Endodermal cell (in vitro differentiated cells): ENCODE measurements around the genes CBR1 and MORC3.

DNA sequence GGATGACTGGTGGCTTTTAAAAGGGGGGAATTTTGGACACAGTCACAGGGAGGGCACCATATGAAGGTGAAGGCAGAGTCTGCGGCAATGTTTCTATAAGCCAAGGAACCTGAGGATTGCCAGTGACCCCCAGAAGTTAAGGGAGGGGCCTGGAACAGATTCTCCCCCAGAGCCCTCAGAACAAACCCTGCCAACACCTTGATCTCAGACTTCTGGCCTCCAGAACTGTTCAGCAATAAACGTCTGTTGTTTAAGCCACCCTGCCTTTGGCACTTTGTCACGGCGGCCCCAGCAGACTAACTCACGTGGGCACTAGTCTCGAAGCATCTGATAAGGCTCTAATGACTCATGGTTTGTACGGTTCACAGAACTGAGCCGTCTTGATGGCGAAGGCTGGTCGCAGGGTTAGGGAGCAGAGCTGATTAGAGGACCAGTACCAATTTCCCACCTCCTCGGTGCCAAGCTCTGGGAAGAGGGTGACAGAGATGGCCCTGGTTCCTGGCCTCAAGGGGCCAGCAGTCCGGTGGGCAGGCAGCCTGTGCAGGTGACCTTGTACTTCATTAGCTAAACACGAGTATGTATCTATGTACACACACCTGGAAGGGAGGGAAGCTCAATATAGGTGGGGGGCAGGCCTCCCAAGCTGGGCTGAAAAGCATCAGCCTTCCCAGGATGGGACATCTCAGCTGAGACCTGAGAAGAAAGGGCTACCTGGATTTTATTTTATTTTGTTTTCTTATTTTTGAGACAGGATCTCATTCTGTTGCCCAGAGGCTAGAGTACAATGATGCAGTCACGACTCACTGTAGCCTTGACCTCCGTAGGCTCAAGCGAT lies 112.8 kb downstream of the MRPS6 start:
- PRO-cap = no peak

DNA sequence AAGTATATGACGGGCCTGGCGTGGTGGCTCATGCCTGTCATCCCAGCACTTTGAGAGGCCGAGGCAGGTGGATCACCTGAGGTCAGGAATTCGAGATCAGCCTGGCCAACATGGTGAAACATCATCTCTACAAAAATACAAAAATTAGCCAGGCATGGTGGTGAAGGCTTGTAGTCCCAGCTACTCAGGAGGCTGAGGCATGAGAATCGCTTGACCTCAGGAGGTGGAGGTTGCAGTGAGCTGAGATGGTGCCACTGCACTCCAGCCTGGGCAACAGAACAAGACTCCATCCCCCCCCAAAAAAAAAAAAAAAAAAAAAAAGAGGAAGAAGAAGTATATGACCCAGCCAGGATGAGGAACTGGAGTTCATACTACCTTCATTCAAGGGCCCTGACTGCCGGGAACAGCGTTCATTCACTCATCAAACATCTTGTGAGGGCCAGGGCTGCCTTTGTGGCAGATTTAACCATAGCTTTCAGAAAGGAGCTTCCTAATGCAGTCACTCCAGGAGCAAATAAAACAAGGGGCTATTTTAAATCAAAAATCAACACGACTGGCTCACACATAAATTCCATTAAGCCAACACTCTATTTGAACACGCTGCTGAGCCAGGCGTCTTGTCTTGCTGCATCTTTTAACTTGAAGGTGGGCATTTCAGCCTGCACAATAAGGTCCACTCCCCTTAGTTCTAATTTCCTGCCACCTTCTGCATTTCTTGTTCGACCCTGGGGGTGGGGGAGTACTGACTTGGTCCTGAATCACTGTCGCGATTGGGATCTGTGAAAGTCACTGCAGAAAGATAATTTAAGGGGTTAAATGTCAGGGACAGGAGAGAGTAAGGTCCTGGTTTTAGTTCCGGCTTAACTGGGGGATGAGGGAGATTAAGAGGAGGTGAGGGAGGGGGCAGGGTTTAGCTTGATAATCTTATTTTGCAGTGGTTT lies 127.7 kb downstream of the MRPS6 start:
- PRO-cap = no peak

- PRO-cap = no peak
Observed at GRCh38 chr21:34520156-34520686, 8.2 kb upstream of the KCNE1 start.

DNA sequence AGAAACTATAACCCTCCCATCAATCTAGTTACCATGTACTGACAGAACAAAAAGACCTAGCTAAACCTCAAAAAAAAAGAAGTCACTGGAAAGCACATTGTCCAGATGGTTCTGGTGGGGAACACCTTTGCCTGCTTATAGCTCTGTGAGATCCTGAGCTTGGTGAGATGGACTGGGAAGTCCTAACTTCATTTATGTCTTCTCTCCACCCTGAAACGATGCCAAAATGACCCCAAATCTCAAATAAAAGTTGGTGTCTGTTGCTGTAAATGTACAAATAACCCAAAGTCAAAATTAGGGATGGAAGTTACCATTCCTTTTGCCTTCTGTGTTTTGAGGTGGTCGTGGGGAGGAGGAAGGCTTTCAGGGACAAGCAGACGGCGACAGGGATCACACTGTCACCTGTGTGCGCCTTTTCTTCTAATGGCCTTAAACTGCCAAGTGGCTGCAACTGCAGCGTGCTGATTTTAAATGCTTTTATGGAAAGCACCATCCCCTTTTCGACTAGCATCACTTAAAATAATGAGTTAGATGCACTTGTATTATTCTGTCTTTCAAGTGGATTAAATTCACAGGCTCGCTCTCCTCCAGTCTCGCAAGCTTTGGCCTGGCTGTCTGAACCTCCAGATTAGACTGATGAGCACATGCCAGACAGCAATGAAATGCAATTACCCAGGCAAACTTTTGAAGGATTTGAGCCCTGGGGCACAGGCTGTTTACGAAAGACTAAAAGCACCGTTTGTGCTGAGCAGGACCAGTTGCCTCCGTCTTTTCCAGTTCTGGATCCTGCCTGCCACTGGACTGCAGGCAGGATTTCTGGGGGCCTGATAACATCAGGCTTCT lies 145.4 kb downstream of the CLIC6 start:
- PRO-cap = no peak

- PRO-cap = no peak
Observed at GRCh38 chr21:34819569-34820375, 151.0 kb downstream of the CLIC6 start.

DNA sequence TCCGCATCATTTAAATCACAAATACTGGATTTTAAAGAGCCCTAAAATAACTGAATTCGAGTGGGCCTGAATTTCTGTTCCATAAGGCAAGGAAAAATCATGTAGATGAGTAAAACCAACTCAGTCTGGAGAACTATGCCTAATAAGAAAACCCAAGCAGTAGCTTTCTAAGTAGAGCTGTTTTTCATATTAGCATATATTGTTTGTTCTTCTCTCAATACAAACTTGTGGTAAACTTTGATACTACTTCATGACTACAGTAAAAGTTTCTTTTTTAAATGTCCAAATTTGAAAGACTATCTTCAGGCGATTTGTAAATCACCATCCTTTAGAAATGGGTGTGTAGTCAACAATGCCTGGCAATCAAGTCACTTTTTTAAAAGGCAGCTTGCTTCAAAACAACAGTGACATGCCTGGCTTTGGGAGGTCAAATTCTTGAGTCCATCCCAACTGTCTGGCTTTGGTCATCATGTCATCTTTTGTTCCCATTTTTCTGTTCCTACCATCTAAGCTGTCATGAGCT lies 156.0 kb downstream of the CLIC6 start:
- PRO-cap = no peak

GRCh38 chr21:34967522-34968203 lies 81.4 kb downstream of the RUNX1 start:
- PRO-cap = no peak

DNA sequence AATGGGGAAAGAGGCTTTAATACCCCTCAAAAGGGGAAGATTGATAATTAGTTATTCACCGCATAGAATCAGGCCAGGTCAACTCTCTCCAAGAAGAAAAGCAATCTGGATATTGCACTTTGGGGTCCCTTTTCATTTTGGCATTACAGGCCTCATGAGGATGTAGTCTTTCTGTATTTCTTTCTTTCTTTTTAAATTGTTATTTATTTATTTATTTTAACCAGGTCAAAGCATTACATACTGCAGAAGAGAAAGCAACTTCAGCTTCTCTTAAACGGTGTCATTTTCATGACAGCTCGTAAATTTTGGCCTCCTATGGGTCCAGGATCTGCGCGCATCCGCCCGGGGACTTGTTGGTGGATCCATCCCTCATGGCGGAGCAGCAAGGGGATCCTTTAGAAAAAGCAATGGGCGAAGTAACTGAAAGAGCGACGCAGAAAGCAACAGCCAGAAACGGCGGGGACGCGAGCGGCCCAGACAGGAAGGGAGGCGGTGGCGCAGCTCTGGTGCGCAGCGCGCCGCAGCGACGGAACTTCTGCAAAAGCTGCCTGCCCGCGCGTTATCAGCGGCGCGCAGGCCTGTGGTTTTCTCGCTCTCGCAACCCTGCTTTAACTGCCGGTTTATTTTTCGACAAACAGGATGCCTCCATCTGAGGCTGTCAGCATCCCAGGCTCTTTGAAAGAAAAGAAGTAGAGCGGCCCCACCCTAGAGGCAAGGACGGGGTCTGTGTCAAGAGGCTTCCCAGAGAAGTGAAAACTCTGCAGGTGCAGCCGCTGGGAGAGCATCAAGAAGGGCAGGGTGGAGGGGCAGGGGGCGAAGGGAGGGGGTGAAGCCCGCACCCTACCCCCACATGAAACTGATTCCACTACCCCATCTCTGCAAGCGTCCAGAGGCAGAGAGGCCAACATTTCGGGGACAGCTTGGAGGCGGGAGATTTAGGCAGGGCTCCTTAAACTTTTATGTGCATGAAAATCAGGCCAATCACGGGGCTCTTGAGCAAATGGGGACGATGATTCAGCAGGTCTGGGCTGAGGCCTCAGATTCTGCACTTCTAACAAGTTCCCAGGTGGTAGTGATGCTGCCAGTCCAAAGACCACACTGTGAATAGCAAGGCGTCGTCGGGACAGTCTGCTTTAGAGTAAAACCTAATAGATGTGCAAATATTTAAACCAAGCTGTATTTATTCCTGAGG lies 22.4 kb downstream of the RUNX1 start:
- PRO-cap = unidirectional peak, plus-strand start at position 450 of the sequence

DNA sequence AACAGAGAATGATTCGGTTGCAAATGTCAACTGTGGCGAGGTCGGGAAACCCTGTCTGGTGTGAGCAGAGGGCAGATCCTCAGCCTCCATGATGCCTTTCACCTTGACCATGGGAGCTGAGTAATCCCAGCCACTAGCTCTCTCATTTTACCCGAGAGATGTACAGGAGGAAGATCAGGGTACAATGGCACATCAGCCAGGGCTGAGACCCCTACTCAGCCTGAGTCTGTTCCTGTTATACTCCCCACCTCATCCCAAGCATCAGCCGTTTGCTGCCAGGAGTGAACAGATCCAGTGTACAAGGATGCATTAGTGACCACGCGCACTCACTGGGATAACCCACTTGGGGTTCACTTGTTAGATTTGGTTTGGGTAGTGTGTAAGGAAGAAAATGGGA lies 14.4 kb downstream of the RUNX1 start:
- PRO-cap = no peak

GRCh38 chr21:35045376-35046098 lies 3.6 kb downstream of the RUNX1 start:
- PRO-cap = no peak

DNA sequence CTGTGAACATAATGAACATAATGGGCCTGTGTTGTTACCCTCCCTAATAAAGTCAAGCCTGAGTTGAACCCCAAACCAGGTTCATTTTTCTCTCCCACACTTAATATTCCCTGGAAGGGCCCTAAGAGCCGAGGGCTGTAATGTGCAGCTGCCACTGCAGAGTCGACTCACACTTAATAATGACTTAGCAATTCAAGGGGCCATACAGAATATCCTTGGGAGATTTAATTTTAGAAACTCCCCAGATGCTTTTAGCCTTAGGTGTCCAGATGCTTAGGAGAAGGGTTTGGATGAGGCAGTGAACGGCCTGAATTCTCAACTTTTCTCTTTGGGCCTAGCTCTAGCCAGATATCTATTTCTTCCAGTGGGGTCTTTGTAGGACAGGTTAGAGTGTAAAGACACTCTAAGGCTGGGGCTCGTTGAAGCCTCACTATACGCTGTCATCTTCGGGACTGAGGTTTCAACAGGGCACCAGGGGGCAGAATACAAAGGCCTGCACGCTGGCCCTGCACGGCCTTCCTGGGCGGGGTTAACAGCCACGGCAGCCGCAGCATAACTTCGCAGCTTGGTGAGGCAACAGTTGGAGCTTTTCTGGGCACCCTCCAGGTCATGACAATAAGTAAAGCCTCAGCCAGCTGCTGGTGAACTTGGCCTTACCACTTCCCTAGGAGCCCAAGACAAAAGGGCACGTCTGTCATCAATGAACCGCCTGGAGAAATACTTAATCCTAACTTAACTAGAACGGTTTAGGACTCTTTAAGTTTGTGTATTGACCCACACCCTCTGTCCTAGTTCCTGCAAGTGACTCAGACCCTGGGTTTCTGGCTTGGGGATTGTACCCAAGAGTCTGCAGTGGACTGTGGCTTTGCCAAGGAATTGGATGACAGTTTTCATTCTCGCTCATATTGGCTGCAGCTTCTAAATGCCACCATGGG lies 2.1 kb upstream of the RUNX1 start:
- PRO-cap = no peak

DNA sequence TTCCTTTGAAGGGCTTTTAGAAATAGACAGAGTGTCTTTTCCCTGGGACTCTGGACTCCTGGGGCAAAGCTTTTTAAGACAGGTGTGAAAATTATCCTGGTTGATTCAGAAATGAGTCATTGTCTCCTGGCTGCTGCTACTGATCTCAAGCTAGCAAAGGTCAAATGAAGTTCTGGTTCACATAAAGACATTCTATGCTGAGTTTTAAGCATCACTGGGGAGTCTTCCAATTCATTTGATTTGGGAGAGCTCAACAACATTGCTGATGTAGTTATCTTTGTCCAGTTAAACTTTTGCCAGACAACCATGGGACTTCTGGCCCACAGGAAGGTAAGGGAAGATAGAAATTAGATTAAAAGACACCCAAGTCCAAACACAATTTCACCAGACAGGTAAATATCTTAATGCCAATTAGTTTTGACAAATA lies 141.4 kb upstream of the RUNX1 start:
- PRO-cap = no peak

- PRO-cap = no peak
Observed at GRCh38 chr21:35503520-35504092, 454.5 kb upstream of the RUNX1 start.

GRCh38 chr21:35528471-35529180 lies 479.5 kb upstream of the RUNX1 start:
- PRO-cap = no peak

GRCh38 chr21:35564978-35565484 lies 495.3 kb downstream of the SETD4 start:
- PRO-cap = no peak

- PRO-cap = no peak
Observed at GRCh38 chr21:35852681-35853081, 207.6 kb downstream of the SETD4 start.

DNA sequence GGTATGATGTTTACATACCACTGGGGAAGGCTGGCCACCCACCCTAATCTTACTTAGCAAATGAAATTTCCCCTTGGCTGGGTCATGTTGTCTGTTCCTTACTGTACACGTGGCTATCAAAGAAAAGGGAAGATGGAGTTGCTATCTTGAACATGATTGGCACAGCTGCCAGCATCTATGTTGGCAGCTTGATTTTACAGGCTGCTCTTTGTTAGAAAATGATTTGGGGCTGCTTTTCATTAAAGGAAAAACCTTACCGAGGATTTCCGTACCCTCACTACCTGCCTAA lies 96.3 kb downstream of the SETD4 start:
- PRO-cap = no peak

DNA sequence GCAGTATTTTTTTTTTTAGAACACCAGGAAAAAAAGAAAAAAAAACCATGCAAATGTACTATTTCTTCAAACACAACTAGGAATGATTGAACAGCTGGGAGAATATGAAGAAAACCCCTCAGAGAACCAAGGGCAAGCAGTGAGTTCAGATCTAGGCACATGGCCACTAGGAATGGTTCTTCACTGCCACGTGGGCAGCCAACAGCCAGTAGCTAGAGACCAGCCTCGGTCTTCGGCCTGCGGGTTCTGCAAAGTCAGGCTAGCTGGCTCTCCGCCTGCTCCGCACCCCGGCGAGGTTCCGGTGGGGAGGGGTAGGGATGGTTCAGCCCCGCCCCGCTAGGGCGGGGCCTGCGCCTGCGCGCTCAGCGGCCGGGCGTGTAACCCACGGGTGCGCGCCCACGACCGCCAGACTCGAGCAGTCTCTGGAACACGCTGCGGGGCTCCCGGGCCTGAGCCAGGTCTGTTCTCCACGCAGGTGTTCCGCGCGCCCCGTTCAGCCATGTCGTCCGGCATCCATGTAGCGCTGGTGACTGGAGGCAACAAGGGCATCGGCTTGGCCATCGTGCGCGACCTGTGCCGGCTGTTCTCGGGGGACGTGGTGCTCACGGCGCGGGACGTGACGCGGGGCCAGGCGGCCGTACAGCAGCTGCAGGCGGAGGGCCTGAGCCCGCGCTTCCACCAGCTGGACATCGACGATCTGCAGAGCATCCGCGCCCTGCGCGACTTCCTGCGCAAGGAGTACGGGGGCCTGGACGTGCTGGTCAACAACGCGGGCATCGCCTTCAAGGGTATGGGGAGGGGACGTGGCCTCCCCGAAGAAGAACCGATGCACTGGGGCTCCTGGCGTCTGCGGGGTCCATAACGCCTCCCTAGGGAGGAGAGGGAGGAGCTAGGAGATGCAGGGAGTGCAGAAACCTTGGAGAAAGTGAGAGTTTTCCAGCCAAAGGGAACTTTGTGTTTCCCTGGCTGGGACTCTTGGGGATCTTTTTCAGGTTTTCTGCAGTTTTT lies at the start of gene CBR1:
TSS of gene CBR1 (plus strand) at position 408 of the 1,008 bp plus-strand sequence.
- PRO-cap = unidirectional peak, minus-strand start at position 699 of the sequence

DNA sequence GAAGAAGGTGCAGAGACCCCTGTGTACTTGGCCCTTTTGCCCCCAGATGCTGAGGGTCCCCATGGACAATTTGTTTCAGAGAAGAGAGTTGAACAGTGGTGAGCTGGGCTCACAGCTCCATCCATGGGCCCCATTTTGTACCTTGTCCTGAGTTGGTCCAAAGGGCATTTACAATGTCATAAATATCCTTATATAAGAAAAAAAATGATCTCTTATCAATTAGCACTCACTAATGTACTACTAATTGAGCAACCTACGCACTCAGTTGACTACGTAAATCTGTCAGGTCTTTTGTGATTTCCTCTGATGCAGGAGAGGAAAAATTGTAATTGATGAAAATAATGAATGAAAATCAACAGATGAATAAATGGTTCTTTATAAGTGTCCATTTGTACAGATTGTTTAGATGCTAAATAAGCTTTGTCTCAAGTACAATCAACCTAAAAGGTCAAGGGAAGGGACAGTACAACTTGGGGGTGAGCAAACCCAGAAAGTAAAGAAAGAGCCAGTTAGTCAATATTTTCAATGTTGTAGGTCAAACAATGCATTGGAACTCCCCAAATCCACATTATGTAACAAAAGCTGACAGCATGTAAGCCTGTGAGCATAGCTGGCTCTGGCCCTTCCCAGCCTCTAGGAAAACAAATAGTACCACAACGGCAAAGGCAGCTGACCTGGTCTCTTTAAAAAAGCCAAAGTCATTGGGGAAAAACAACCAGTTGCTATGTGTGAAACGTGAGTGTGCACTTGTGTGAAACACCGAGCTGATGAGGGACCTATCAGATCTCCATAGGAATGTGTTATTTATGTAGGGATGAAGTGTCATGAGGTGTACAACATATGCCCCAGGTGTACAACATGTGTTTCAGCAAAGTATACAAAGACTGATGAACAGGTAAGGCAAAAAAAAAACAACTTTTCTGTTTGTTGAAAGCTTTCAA lies 3.2 kb downstream of the CBR1 start:
- PRO-cap = no peak

- PRO-cap = bidirectional peak, plus-strand start at chr21:36320239, minus-strand start at chr21:36319952; bidirectional peak, plus-strand start at chr21:36320506, minus-strand start at chr21:36320510; unidirectional peak, minus-strand start at chr21:36320886; unidirectional peak, minus-strand start at chr21:36320938
Observed at GRCh38 chr21:36320159-36320991, at the start of gene MORC3. MORC3 (plus strand) TSS chr21:36320197.